Mesangial cell (primary cell): ENCODE measurements around the gene NUDT3.

GRCh38 chr6:34246259-34247143, 2.3 kb downstream of the SMIM29 start:
- RAMPAGE, long total RNA = no peak

GRCh38 chr6:34287627-34288324, 39.0 kb upstream of the SMIM29 start:
- RAMPAGE, long total RNA = no peak

- RAMPAGE, long total RNA = no peak
Measured at GRCh38 chr6:34318964-34320017, 70.5 kb upstream of the SMIM29 start.

GRCh38 chr6:34383920-34384610, 8.4 kb downstream of the NUDT3 start:
- RAMPAGE, long total RNA = no peak

GRCh38 chr6:34392520-34393307, at the start of gene NUDT3:
NUDT3 (minus strand) TSS chr6:34392669.
- RAMPAGE, long total RNA = no peak

- RAMPAGE, long total RNA = no peak
Measured at GRCh38 chr6:34412010-34412469, 13.8 kb downstream of the RPS10 start.

DNA sequence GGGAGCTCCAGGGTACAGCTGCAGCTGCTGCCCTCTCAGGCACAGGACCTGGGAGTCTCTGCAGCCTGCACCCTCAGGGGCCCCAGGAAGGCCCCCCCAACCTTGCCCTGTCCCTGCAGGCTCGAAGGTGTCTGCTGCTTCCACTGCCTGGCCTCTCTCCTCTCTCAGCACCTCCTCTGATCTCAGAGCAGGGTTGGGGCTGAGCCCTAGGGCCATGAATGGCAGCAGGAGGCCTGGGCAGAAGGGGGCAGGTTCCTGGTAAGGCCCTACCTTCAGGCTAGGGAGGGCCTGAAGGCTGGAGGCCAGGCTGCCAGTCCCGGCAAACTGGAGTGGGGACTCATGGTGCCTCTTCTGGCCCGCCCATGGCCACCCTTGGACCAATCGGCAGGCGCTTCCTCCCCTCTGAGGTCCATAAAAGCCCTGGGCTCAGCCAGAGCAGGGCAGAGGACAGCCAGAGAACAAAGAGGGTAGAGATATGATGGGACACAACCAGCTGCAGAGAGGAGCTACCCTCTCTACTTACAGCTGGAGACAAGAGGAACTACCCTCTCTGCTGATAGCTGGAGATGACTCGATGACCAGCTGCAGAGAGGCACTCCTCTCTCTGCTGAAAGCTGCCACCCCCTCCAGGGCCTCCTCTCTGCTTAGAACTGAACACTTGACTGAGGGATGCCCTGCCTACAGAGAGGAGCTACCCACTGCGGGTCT, 7.8 kb upstream of the PACSIN1 start:
- RAMPAGE, long total RNA = no peak

DNA sequence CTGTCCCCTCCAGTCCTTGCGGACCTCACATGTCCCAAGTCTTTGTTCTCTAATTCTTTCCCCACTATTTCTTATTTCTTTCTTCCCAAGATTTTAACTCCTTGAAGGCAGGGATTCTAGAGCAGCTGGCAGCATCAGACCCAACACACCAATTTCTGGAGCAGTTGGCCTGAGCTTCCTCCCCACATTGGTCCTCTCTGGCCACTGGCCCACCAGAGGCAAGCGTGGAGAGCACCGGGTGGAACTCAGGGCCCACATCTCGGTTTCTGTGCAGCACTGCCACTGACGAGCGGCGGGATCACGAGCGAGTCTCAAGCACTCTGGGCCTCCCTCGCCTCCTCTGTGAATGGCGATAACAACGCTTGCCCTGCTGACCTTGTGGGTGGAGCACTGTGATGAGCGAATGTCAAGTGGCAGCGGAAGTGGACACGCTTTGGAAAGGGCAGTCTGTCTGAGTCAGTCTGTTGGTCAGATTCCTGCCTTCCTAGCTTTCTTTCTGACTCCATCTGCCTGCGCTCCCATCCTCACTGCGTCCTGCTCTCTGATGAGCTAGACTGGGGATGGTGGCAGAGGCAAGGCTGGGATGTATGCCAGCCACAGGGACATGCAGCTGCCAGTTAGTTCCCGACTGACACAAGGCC, 4.3 kb upstream of the SPDEF start:
- RAMPAGE, long total RNA = no peak

- RAMPAGE, long total RNA = no peak
Measured at GRCh38 chr6:34588646-34589761, 32.9 kb upstream of the SPDEF start.

DNA sequence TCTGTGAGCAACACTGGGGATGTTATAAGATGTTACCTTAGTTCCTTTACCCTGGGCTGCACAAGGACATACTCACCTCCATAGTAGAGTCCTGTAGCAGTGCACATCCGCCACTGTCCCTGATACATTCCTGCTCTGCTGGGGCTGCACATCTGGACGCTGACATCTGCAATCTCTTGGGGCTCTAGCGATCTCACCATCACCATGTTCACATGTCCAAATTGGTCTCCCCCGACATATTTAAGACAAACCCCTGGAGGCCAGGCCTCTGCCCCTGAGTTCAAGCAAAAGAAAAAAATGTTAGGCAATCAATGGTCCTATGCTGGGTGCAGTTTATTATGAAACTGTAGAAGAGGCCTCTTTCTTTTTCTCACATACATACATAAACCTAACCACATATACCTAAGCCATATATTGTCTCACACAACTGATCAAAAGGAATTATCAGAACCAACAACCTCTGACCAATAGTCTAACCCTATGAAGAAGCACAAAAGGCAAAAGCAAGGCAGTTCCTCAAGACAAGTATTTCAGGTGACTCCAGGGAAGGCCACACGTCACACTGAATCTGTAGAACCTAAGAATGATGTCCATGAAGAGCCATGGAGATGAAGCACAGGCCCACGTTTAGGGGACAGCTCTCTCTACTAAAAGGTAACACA, 49.9 kb downstream of the ILRUN start:
- RAMPAGE, long total RNA = no peak

- RAMPAGE, long total RNA = no peak
Measured at GRCh38 chr6:34671847-34672463, 24.6 kb downstream of the ILRUN start.

DNA sequence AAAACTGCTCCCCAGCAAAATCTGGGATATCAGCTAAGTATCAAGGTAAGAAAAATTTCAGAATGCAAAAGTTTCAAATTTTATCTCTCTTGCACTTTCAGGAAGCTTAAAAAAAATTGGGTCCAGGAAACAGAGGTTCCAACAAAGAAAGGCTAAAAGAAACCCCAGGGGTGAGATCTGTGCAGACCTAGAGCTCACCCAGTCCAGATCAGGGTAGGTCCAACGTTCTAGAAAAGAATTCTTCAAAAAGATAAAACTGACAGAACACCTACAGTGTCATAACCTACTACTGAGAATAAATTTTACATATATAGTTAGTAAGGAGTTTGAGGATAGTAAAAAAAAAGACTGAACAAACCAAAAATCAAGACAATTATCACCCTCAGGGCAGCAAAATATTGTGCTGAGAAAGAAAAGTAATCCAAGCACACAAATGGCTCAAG, 23.4 kb downstream of the ILRUN start:
- RAMPAGE, long total RNA = no peak

DNA sequence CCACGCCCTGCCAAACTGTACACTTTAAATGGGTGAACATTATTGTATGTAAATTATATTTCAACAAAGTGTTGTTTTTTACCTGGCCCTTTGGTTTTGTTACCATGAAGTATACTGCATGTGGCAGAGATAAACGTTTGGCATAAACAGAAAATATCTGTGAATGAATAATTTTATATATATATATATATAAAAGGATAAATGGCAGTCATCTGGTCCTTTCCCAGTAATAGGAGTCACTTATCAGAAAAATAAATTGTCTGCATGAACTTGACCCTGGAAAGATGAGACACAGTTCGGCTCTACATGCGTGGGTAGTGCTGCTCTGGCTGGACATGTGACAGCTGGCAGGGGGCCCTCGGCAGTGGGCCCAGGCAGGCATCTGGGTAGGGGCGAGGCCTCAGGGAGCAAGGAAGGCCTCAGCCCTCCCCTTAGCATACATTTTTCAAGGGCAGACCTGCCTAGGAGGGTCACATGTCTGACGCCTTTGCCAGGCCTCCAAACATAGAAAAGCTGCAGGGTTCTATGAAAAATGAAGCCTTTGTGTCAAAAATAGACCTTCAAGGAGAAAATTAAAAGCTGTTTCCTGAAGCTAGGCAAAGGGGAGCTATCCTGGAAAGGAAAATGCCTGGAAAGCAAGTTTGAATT, 12.7 kb upstream of the ILRUN start:
- RAMPAGE, long total RNA = no peak

GRCh38 chr6:34745335-34745777, 11.9 kb upstream of the SNRPC start:
- RAMPAGE, long total RNA = no peak

DNA sequence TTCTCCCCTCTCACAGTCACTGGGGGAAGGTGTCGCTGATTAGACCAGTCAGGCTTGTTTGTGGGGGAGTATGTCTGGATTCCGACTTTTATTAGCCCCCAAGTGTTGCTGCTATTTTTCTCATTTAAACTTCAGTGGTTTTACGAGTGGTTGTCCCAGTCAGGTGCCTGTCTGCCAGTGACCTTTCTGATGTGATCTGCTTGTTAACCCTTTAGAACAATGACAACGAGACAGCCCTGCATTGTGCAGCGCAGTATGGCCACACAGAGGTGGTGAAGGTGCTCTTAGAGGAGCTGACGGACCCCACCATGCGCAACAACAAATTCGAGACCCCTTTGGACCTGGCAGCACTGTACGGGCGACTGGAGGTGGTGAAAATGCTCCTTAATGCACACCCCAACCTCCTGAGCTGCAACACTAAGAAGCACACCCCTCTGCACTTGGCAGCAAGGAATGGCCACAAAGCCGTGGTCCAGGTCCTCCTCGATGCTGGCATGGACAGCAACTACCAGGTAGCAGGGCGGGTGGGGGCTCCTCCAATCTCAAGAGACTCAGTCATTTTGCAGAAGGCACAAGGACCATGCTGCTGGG, 92.5 kb downstream of the ANKS1A start:
- RAMPAGE, long total RNA = no peak

DNA sequence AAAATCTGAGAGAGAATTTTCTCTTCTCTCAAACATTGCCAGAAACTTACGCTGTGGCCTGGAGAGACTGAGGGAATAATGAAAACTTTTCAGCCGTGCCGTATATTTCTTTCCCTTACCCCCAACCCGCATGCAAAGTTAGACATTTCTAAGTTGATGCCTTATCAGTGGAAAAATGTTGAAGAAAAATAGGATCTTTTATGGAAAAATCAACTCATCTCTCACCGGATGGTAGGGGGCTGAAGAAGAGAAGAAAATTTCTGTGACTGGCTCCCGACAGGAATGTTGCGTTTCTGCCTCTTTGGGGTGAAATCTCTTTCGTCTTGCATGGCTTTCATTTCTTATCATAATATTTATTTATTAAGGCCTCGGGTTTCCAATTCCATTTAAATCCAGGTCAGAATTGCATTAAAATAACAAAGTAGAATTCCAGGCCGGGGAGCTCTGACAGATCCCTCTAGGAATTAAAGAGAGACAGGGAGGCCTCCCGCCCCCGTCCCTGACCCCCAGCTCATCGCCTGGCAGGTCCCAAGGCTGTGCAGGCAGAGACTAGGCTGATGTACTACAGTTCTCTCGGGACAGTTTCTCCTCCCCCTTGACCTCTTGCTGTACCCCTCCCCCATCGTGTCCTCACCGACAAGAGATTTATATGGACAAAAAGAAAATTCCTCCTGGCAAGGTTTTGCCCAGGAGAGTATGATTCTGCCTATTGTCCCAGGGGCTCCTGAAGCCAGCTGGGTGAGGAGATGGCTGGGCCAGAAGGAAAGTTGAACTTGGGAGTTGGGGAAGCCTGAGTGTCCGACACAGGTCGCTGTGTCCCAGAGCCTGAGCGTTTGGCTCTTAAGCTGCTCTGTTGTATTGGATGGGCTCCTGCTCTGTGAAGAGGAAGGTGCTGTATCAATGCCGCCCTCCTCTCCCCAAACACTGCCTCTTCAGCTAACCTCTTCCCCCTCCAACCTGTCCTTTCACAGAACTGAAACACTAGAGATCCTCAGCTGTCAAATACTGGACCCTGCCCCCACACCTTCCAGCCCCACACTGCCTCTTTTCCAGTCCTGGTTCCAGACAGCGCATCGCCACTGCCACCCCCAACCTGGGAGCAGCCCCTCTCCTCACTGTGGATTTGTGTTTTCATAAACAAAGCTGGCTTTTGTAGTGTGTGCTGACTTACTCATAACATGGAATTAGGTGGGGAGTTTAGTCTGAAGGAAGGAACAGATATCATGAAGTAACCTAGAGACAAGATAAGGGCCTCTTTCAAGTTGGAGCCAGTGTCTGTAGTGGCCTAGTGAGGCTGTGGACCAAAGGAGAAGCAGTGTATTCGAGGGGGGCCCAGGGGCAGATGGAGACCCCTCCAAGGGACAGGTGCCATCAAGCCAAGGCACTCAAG, 1.6 kb downstream of the SCUBE3 start:
- RAMPAGE, long total RNA = no peak

GRCh38 chr6:35280804-35281345, 16.7 kb upstream of the DEF6 start:
- RAMPAGE, long total RNA = no peak

DNA sequence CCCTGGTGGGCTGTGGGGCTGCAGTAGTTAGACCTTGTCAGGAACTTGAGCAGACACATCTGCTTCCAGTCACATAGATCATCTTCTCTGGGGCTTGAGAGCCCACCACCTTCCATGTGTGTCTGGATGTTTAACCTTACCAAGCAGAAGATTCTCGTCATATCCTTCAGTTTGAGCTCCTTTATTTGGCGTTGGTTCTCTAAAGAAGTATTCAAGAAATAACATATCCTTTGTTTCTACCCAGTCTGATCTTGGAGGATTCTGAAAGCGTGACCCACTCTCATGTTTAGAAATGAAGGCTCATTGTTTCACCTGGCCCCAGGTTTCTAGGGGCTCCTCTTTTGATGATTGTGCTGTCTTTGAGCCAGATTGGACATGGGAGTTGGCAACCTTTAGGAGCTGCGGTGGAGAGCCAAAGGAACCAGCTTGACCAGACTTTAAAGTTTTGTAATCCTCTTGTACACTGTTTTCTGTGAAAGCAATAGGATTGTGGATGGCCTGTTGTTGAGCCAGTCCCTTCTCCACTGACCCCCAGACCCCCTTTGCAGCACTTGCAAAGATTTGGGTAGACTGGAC, 2.1 kb downstream of the PPARD start:
- RAMPAGE, long total RNA = no peak

DNA sequence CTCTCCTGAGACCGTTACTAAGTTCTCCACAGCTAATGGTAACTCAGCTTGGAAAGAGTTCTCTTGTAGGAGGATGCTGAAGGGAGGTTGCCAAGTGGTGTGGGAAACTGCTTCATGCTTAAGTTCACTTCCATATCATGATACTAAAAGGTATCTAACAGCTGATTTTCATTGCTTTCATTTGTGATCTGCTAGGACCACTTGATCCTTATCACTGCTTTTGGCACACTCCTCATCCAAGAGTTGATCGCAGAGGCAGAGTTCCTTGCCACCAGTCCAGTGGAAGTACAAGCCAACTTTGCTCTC, 13.6 kb downstream of the PPARD start:
- RAMPAGE, long total RNA = no peak

DNA sequence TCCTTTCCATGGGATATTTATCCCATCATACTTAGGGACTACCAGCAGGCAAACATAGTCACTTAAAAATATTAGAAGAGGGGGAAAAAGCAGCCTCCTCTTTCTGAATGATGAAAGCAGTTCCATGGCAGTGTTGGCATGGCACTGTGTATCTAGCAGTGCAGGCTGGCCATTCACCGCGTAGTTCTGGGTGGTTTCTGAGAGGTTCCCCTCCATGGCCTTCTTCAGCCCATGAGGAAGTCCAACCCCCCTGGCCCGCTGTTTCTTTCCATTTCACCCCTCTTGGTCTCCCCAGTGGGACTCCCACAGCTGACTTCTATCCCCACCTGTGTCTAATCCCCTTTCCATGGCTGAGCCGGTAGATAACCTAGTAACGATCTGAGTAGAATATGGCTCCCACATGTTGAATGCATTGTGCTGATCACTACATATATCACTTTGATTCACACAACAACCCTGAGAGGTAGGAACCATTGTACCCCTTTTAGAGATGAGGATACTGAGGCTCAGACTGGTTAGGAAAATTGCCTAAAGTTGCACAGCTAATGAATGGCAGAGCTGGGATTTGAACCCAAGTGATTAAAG, 17.1 kb downstream of the PPARD start:
- RAMPAGE, long total RNA = no peak